Cardiac septum (tissue), 1 donor: Measurements from ENCODE around the gene GPATCH2L.

DNA sequence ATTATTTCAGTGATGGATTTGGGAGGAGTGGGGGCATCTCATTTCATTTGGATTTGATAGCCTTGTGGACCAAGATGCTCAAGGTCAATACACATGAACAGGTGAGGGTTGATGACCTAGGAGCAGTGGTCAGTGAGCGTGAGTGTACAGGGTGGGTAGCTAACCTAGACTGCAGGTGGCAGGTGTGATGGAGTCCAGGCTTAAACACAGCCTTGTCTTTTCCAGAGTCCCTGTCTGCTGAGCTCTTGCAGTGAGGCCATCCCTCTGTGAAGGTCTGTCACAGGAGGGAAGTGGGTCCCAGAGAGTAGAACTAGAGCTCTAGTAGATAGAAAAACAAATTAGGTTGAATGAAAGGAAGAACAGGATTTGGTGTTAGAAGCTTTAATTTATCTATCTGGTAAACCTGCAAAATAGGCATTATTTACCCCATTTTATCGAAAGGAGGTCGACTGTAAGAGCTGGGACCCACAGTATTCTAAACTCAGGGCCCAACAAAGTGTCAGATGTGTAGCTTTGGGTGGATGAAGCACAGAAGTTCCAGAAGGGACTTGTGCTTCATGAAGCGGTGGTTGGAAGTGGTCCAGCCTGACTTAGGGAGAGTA is 18.3 kb downstream of the RPS6KL1 start:
- PRO-cap: no peak

- PRO-cap: no peak
These were observed 9.4 kb upstream of the RPS6KL1 start for GRCh38 chr14:74932162-74933093.

GRCh38 chr14:74953731-74954593 is 1.4 kb downstream of the PGF start:
- PRO-cap: no peak

GRCh38 chr14:75126435-75126874 is 393 bp downstream of the NEK9 start:
- PRO-cap: no peak

GRCh38 chr14:75299128-75299377 is 20.4 kb downstream of the FOS start:
- PRO-cap: no peak

DNA sequence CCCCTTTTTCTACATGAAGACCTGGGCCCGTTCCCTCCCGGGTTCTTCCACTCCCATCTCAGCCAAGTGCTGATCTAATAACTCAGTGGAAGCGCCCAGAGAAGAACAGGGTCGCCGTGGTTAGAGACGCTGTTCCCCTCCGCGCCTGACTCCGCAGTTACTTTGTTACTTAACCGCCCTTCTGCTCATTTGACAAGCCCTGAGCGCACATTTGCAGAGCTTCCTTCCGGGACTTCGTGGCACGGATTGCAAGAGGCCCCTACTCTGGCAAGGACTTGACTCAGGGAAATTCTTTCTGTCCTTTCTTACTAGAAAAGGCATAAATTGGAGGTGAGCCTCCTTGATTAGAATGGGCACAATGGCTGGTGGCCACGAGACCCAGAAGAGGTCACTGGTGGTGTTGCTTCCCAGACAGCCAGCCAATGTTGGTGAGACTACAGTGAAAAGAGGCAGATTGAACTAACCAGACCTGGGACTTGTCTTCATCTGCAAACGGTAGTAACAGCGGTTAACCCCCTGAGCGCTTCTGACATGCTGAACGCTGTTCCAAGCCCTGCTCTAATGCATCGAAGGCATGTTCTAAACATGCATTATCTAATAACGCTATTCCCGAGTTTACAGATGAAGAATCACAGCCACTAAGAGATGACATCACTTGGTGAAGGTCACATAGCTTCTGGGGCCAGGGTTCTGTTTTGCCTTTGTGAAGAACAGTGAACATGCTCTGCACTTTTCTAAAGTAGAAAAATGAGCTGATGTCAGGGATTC is 55.7 kb downstream of the FOS start:
- PRO-cap: unidirectional peak, minus-strand start at position 164 of the sequence

- PRO-cap: no peak
These were observed 62.9 kb downstream of the FOS start for GRCh38 chr14:75341440-75342012.

- PRO-cap: no peak
These were observed 1.8 kb downstream of the JDP2 start for GRCh38 chr14:75429734-75429938.

GRCh38 chr14:75479060-75479433 is 43.2 kb upstream of the BATF start:
- PRO-cap: no peak

- PRO-cap: no peak
These were observed 33.2 kb downstream of the ERG28 start for GRCh38 chr14:75627296-75627997.

- PRO-cap: no peak
These were observed 67.8 kb upstream of the GPATCH2L start for GRCh38 chr14:76083808-76084531.

DNA sequence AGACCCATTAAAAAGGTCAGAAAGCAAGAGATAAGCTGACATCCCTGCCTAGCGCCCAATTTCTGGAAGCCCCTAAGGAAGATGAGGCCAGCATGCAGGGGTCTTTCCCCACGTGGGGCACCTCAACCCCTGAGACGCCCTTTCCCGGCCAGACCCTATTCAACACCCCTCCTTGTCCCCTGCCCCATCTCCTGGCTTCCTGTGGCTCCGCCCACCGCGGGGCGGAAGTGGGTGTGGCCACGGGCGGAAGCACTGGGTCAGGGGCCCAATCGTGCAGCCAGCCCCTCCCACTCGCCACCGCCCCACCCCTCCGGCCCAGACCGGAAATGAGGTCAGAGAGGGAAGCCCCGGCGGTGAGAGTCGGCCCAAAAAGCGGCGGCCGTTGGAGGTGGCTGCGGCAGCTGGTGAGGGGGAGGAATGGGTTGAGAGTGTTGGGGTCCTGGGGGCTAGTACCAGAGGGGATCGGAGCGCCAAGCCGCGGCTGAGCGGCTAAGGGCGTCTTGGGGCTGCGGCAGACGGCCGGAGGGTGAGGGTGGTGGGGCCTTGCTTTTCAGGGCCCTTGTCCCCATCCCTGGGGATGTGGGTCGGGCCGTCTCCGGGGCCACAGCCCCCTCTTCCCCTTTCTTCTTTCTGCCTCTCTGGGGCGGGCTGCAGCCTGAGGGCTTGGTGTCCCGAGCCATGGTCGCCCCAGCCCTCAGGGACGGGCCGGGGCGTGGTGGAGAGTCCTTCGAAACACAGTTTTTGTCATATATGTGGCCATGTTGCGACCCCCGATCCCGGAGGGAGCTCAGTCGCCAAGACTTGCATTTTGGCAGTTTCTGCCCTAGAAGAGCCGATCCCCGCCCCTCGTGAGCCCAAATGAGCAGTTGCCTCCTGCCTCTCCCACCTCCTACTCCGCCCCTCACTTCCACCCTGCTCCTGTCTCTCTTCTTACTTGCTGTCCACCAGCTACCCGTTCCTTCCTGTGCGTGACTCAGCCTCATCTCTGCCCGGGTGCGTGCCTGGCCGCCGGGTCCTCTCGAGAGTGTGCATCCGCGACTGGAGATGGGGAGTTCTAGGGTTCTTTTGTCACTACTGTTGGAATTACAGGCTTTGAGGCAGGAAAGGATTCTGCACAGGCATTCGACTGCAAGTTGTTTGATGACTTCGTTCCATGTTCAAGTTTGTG is at the start of gene GPATCH2L:
TSS of gene GPATCH2L (plus strand) at position 335 of the 1,168 bp plus-strand sequence.
- PRO-cap: bidirectional peak, plus-strand start at position 335 of the sequence, minus-strand start at position 229 of the sequence; bidirectional peak, plus-strand start at position 965 of the sequence, minus-strand start at position 860 of the sequence

DNA sequence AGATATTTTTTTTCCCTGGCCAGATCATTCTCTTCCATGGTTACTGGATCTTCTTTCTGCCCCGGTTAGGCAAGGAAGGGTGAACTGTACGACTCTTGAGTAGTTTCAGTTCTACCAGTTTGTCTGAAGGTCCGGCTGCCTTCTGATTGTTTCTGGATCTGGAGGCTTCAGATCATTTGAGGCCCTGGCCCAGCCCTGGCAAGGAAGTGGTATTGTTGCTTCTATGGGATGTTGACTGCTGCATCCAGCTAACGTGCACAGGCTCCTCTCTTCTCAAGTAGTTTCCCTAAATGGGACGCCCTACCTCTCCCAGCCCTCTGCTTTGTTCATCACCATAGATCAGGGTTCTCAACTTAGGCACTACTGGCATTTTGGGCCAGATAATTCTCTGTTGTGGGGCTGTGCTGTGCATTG is 12.2 kb downstream of the GPATCH2L start:
- PRO-cap: no peak

GRCh38 chr14:76267732-76268109 is 108.2 kb upstream of the ESRRB start:
- PRO-cap: unidirectional peak, minus-strand start at chr14:76267930

GRCh38 chr14:76329207-76329527 is 46.8 kb upstream of the ESRRB start:
- PRO-cap: no peak

DNA sequence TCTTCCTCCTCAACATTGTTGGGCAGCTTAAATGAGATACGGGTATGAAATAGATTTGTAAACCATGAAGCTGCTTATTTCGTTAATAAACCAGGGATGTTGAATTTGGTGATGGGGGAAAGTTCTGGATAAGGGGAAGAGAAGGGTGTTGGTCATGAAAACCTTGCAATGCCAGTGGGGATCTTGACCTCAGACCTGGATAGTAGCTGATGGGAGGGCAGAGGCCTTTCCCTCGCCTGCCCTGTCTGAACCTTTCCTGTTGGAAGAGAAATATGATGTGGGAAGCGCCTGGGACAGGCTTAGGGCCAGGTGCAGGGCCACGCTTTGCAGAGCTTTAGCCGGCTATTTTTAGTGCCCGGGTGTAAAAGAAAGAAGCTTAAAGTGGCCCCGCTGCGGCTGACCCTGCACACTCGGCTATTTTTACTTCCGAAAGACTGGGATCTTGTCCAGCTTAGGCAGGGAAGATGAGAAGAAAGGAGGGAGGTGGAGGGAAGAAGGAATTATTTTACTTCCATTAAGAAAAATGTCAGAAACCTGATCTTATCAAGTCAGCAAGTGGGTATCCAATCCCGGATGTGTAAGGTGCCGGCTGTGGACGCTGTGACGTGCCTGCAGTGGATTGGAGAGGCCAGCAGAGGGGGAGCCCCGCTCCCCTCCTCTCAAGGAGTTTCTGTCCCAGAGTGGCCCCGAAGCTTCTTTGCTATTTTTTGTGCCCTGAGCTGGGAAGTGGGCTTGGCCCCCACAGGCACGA is 97.5 kb downstream of the ESRRB start:
- PRO-cap: no peak

DNA sequence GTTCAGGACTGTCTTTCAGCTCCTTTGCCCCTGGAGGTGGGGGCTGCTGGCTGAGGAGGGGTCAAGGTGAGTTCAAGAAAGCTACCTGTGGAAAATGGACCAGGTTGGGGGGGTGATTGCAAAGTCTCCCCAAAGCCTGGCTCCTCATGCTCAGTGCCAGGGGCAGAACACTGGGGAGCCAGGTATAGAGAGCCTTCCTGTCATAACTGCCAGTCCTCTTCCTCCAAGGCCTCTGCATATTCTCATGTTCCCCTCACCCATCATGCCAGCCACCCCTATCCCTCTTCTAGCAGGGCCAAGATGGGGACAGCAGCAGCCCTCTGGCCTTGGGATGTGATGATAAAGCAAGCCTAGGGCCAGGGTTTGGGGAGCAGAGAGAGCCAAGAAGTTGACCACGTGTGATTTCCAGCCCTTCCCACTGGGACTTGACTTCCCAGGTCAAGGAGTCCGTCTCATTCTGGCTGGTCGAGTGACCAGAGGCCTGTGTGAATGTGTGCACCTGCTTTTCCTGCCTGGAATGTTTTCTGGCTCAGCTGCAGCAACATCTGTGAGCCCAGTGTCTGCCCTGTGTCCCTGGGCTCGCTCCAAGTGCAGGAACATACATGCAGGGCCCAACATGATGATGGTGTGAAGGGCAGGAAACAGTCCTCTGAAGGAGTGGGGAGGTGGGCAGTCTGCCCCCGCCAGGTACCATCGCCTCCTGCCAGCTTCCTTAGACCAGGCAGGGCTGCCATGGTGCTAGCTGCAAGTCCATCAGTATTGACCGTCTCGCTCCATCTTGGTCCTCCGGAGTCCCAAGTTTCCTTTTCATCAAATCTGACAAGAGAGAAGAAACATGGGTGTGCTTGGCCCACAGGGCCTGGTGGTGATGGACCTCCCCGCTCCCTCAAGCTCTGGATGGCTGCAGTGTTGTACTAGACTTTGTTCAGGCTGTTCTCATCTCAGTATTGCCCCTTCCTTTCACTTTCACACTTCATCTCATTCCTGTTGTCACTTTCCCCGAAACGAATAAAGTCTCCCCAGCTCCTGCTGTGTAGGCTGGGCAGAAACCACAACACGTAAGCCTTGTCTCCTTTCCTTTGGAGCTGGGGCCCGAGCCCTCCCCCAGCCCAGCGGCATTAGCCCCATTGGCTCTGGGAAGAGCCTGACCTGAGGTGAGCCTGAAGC is 21.1 kb downstream of the VASH1 start:
- PRO-cap: no peak

DNA sequence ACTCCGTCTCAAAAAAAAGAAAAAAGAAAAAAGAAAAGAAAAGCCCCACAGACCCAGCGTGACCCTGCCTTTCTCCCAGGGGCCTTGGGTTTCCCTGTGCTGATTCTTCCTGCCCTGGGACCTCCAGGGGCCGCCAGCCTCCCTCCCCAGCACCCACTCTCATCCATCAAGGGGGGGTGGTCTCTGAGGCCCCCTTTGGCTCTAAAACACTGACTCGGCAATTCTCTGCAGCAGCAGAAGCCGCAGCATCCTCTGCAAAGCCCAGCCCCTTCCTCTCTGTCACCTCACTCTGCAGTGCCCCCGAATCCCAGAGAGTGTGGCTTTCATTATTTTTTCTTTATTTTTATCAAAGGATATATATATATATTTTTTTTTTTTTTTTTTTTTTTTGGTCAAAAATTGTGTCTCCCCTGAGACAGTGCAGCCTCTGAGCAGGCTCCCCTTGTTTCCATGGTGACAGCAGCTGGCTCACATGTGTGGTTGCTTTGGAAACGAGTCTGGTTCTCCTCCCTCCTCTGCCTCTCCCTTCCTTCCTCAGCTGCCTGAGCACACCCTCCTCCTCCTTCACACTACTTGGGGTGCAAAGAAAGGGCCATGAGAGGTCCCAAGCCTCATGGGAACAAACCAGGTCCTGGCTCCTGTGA is 100.3 kb downstream of the LRRC74A start:
- PRO-cap: no peak

DNA sequence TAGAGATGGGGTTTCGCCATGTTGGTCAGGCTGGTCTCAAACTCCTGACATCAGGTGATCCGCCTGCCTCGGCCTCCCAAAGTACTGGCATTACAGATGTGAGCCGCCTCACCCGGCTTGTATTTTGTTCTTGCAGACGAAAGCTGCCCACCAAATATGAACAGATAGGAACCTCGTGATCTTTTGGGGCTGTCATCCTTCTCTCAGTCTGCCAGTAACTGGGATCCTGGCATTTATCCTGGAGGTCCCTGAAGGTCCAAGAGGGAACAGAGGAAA is 68.6 kb downstream of the IRF2BPL start:
- PRO-cap: no peak

- PRO-cap: bidirectional peak, plus-strand start at chr14:77051478, minus-strand start at chr14:77051310
These were observed 22.7 kb upstream of the IRF2BPL start for GRCh38 chr14:77051128-77051688.